Aorta (tissue), 1 donor: ENCODE results near the gene GALNT15.

DNA sequence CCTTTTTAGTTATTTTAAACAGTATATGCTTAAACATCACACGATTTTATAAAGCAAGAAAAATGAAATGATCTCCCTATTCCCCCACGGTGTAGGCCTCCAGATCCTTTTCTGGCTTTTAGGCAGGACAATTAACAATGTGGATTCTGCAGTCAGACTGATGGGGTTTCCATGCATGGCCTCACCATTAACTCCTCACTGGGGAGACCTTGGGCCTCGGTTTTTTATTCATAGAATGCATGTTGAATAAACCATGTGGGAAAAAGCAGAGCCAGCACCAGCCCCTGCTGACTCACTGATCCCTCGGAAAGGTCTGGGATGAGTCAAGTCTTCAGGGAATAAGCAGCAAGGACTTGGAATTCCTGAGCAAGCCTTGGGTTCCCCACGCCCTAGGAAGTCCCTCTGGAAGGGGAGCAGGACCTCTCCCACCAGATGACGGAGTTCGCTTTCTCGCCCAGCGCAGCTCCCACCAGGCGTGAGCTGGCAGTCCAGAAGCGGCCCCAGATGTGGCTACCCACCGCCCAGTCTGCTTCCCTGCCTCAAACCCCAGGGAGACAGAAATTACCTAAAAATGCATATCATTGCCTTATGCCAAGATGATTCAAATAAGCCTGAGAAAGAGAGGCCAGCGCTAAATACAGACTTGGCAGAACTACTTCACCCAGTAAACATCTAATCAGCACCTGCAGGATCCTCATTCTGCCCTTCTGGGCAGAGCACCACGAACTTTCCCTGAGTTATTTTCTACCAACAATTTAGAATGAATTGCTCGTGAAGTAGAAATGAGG, 45.4 kb downstream of the BTD start:
- PRO-cap: no peak

DNA sequence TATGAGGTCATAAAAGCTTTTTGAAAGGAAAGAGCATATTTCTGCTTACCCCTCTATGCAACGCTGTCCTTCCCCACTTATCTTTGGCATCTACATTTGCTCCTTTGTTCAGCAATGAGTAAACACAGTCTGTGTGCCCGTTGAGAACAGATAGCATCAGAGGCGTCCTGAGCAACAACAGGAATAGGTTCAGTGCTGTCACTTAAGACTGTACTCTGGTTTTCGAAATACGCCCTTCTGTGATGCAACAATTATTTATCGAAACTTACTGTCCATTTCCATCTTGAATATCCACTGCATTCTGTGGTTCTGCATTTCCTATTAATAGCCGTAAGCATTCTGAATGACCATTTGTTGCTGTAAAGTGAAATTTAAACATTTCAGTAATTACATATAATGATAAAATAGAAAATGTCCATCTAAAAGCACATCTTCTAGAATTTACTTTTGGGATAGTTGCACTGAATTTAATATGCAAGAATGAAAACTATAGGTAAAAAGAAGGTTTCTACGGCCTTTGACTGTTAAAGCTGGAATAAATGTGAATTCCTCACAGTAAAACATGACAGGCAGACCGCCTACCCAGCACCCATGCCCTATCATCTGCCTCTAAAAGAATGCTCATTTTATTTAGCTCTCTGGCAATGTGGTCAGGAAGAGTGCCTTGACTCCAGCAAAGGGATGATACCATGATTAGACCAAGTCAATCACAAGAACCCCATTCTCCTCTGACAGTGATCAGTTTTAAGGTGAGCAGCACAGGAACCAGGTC, 84.6 kb downstream of the BTD start:
- PRO-cap: no peak

DNA sequence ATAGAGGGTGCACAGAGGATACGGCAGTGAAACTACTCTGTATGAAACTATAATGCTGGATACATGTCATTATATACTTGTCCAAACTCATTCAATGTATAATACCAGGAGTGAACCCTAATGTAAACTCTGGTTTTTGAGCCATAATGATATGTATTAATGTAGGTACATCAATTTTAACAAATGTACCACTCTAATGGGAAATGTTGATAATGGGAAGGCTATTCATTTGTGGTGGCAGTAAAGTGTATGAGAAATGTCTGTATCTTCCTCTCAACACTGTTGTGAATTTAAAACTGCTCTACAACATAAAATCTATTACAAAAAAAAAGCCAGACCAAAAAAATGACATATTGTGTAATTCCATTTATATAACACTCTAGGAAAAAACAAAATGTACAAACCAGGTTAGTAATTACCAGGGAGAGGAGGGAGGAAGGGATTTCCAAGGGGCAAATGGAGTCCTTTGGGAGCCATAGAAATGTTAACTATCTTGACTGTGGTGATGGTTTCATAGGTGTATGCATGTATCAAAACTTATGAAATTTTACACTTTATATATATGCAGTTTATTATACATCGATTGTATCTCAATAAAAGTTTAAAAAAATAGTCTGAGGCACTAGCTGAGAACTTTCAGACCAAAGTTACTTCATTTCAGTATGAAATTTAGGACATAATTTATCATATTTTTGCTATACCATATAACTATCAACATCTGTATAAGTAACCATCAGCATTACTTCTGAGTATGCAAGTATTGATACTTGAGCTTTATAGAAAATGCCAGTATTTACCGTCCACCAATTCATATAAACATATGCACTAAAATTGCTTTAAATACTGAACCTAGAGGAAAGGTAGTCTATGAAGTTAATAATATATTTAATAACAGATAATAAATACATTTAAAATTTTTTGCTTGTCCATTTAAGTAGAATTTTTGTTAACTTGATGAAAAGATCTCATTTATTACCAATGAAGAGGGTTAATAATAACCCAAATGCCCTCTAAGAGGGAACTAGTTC, 11.4 kb downstream of the ANKRD28 start:
- PRO-cap: no peak

- PRO-cap: no peak
These were observed 1.4 kb downstream of the ANKRD28 start for GRCh38 chr3:15796281-15796777.

GRCh38 chr3:16101422-16101977, 73.0 kb upstream of the GALNT15 start:
- PRO-cap: no peak

GRCh38 chr3:16136978-16137327, 37.5 kb upstream of the GALNT15 start:
- PRO-cap: no peak

DNA sequence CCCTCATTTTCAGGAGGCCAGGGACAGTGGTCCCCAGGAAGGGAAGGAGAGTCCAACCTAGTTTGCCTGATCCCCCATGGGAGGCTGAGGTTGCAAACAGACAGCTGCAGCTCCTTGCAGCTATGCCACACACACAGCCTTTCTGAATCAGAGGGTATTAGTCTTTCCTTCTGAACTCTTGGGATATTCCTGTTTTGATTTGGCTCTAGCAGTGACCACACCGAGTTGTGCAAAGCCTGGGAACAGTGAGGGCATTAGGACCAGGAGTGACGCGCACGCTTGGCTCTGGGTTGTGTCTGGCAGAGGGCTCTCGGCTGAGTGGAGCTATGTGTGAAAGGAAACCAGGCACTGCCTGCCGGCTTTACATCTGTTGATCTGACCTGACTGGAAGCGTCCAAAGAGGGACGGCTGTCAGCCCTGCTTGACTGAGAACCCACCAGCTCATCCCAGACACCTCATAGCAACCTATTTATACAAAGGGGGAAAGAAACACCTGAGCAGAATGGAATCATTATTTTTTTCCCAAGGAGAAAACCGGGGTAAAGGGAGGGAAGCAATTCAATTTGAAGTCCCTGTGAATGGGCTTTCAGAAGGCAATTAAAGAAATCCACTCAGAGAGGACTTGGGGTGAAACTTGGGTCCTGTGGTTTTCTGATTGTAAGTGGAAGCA, at the start of gene GALNT15:
Gene GALNT15 (plus strand): TSS at position 364 of the 670 bp plus-strand sequence.
- PRO-cap: no peak

DNA sequence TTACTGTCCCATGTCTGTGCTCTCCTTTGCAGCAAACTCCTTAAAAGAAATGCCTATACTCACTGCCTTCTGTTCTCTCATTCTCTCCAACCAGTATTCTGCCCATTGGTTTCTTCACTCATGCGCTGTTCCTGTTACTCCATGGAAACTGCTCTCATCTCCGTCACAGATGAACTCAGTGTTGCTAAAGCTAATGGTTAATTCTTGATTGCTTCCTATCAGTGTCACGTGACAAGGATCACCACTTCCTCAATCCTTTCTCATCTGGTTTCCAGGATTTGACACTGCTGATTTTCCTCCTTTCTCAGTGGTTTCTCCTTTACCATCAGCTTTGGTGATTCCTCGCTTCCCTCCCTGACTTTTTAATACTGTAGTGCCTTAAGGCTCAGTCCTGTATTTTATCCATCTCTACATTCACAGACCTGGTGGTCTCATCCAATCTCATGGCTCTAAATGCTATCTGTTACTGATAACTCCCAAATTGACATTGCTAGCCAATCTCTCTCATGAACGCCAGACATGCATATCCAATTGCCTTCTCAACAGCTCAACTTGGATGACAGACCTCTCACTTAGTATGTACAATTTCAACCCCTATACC, 2.5 kb downstream of the DPH3 start:
- PRO-cap: no peak

- PRO-cap: no peak
These were observed 21.1 kb downstream of the OXNAD1 start for GRCh38 chr3:16285914-16286658.

- PRO-cap: no peak
These were observed 32.2 kb downstream of the RFTN1 start for GRCh38 chr3:16481348-16481647.

GRCh38 chr3:16500107-16500615, 13.3 kb downstream of the RFTN1 start:
- PRO-cap: no peak

DNA sequence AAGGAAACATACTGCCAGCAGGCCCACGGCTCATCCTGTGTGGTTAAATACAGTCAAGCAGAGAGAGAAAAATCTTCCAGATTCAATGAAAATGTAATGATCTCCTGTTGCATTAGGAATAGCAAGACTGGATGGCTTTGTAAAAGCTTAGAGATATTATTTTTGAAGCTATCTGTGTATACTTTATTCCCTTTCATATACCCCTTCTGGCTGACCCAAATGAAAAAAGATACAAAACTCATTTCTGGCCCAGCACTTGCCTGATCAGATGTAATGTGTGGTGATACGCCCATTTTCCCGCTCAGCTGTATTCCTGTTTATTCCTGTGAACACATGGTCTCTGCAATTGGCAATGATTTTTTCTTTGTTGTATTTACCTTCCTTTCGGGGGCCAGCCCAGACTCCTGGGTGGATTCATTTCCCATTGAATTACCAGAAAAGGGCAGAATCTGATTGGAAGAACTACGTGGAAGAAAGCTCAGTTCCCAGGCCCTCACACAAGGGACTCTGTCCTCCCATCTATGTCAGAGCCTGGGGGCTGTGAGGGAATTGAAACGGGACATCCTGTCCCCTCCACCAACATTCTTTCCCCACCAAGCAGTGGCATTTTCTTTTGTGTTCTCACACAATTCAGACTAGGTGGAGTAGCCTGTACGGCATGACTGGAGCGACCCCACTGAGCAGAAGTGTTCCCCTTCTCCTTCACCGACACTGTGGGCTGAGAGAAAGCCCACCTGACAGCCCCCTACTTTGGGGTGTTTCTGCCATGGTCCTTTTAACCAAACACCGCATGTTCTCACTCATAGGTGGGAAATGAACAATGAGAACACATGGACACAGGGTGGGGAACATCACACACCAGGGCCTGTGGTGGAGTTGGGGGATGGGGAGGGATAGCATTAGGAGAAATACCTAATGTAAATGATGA, 31.9 kb upstream of the RFTN1 start:
- PRO-cap: no peak

- PRO-cap: no peak
These were observed 58.6 kb upstream of the DAZL start for GRCh38 chr3:16663935-16664139.

- PRO-cap: no peak
These were observed 92.3 kb upstream of the DAZL start for GRCh38 chr3:16697344-16698200.

DNA sequence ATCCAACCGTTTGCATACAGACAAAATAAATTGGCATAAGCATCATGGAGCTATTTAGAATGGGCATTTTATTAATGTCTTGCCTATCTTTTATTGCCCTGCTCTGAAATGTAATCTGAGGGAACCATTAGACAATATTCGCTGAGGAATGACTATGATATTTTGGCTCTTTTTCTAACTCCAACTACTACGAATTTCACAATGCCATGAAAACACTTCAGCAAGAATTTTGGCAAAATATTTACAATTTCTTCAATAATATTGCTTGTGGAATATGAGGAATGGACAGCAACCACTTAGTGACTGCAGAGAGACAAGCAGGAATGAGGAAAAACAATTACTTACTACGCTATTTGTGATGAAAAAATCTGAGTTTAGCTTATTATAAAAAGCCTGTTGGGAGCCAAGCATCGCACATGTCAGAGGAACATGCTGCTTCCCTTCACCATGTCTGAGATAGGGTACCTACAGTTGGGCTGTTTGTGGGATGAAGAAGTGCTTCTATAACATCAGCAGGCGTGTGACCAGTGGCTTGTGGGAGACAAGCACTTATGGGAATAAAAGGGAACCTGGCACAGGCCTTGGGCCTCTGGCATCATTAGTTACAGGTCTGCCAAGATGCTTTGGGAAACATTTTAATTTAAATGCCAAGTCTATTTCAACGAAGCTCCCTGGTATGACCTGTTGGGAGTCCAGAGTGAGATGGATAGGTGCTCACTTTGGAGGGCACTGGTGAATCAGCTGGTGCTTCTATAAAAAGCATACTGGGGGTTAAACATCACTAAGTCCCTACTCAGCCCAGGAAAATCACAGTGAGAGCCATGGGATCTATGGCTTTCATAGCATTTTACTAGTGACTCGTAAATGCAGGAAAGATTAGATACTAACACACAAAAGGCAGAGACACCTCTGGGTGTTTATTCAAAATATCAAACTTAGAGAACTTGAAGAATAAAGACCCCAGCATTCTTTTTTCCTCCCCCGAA, 2.6 kb upstream of the PLCL2 start:
- PRO-cap: no peak

DNA sequence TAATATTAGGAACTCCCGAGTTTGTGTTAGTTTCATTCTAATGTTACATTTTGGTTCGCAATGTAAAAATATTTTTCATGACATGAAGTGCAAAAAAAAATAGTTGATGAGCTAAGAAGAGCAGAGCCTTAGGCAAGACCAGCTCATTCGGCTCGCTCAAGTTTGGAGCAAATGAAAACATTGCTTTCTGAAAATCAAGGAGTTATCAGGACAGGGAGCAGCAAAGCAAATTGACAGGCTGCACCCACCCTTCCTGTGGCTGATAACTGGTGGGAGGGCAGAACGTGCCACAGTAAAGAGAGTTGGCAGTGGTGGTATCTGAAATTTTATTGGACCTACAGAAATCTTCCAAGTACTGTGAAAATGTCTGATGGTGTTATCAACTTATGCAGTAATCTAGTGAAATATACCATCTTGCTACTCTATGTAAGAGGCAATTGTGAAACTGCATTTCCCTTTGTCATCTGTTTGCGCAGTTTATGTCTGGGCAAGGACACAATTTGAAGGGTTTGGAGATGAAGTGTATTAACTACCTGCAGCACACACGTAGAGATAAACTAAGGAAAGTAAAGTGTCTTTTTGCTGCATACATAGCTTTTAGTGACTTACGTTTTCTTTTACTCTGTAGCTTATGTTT, 1.5 kb downstream of the PLCL2 start:
- PRO-cap: no peak

DNA sequence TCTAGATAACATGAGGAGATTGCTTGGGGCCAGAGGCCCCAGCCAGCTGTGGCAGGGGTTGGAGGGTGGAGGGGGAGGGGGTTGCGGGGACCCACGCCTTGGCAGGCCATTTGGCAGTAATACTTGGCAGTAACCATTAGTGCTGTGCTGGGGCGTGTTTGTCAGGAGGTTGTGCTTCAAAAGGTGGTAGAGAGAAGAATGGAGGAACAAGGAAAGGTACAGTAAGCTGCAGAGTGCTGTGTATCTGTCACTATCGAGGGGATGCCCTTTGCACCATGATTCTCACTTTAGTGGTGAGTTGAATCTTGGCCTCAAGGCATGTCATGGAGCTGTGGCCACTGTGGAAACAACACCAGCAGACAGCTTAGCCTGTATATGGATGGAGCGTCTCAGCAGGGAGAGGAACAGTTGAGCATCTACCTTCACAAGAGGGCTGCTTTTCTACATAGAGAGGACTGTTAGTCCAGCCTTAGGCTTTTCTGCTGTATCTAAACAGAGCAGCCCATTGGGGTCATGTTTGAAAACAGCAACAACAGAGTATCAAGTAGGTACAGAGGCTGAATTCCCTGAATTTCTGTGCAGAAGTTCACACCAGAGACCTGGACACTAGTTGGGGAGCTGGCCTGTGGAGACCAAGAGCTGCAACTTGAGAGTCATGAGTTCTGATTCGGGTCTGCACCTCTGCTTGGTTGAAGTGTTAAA, 14.3 kb downstream of the PLCL2 start:
- PRO-cap: no peak

GRCh38 chr3:17087947-17088414, 203.2 kb downstream of the PLCL2 start:
- PRO-cap: no peak

DNA sequence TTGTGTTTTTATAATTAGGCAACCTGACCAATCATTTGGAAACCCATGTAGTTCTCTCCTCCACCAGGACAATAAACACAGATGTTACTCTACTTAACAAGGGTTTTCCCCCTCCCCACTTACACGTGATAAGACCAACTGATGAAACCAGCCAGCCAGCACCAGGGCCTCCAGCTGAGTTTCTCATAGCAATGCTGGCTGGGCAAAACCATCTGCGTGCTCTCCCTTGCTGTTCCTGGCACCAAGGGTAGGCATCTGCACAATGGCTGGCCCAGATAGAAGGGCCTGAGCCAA, 310.4 kb downstream of the PLCL2 start:
- PRO-cap: no peak

DNA sequence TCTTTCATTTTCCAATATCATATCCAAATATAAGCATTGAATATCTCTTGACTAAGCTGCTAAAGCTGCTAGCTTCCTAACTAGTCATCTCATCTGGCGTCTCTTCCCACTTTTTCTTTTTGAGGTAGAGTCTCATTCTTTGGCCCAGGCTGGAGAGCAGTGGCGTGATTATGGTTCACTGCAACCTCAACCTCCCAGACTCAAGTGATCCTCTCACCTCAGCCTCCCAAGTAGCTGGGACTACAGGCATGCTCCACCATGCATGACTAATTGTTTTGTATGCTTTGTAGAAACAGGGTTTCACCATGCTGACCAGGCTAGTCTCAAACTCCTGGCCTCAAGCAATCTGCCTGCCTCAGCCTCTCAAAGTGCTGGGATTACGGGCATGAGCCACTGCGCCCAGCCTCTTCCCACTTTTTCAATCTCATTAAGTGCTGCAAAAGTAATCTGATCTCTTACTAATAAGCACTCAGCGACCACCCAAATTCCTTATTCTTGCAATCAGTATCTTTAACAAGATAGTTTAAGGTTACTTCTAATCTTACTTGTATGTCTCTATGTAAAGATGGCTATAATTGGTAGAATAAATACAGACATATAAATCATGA, 132.2 kb downstream of the TBC1D5 start:
- PRO-cap: no peak